IMR-90 (cell line): ENCODE results near the gene EFNB3.

DNA sequence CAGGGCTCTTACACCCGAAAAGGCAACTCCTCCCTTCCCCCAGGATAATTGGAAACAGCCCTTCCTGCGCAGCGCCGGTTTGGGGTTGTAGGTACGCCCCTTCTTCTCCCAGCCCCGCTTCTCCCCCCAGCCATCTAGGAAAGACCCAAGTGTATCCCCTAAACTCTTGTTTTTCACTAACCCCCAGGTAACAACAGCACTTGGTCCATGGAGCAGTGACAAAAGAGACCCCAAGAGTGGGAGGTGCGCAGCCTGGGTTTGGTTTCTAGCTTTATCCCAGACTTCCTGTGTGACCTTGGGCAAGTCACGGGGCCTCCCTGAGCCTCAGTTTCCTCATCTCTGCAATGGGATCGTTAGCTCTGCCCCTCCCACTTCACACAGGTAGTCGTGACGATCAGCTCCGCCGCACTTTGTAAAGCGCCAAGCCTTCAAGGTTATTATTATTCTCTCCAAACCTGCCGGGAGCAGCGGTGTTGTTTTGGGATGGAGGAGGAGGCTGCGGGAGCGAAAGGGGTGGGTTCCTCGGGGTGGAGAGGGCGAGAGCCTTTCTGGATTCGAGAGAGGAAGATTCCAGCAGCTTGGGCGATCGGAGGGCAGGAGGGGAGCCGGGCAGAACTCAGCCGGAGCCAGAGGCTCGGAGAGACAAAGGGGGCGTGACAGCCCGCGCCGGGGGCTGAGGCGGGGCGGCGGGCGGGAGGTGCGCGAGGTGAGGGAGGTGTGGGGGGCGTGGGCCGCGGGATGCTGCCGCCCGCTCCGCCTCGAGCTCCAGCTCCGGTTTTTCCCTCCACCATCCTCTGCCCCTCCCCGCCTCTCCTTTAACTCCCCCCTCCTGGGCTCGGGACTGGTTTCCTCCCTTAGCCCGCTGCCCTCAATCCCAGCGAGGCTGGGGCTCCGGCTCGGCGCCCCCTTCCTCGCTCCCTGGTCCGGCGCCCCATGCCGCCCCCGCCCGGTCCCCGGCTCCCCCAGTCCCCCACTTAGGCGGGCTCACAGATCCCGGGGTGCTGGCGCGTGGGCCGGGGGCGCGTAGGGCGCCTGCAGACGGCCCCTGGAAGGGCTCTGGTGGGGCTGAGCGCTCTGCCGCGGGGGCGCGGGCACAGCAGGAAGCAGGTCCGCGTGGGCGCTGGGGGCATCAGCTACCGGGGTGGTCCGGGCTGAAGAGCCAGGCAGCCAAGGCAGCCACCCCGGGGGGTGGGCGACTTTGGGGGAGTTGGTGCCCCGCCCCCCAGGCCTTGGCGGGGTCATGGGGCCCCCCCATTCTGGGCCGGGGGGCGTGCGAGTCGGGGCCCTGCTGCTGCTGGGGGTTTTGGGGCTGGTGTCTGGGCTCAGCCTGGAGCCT, at the start of gene EFNB3:
TSS of gene EFNB3 (plus strand) at position 844 of the 1,336 bp plus-strand sequence.
- RRBS = 4% methylated on average over 23 of the region's 85 CpGs
CAGE:
- cytosol, long polyA plus RNA = no peak
- long polyA plus RNA = start-site peak on the plus strand centred at position 831 of the sequence, 27 bp wide, 9 and 15 reads in 2 replicates
- nucleus, long polyA plus RNA = no peak

DNA sequence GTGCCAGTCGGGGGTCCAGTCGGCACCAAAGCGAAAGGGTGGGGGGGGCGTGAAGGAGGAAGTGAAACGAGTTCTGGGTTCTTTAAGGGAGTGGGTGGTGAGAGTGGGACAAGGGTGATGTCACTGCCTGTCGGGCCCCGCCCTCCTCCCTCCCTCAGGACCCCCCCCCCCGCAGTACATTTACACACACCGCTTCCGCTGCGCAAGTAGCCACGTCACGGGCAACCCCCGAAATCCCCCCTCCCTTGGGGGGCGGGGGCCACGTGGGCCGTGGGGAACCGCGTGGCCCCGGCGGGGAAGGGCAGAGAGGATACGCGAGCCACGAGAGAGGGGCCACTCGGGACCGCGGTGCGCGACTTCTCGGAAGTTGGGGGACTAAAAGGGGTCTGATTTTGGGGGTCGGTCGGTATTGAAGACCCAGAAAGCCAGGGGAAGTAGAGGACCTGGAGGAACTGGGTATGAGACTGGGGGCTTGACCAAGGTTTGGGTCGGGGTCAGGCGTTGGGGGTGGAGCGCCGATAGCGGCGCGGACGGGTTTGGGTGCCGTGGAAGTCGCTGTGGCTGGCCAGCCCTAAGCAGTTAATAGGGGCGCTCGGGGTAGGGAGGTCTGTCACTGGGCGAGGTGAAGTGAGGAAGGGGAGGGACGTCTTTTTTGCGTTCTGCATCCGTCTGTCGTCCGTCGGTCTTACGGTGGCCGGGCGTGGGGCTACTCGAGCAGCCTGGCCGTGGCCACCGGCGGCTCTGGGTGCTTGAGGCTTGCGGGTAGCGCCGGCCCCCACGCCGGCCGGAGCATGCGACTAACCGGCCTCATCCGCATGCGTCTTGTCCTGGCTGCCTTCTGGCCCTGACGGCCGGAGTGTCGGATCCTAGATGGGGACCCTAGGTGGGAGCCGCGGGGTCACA, 10.1 kb downstream of the KDM6B start:
- RRBS = 2% methylated on average over 13 of the region's 73 CpGs
CAGE:
- cytosol, long polyA plus RNA = no peak
- long polyA plus RNA = no peak
- nucleus, long polyA plus RNA = no peak

- RRBS = 78% methylated on average over 10 of the region's 34 CpGs
CAGE:
- cytosol, long polyA plus RNA = no peak
- long polyA plus RNA = no peak
- nucleus, long polyA plus RNA = no peak
These were observed 7.6 kb upstream of the TMEM88 start for GRCh38 chr17:7847147-7847794.

GRCh38 chr17:7853324-7854557, 1.1 kb upstream of the TMEM88 start:
- RRBS = 83% methylated on average over 40 of the region's 77 CpGs
CAGE:
- cytosol, long polyA plus RNA = no peak
- long polyA plus RNA = no peak
- nucleus, long polyA plus RNA = no peak

GRCh38 chr17:7880008-7880416, 8.6 kb upstream of the CHD3 start:
CAGE:
- cytosol, long polyA plus RNA = no peak
- long polyA plus RNA = no peak
- nucleus, long polyA plus RNA = no peak

DNA sequence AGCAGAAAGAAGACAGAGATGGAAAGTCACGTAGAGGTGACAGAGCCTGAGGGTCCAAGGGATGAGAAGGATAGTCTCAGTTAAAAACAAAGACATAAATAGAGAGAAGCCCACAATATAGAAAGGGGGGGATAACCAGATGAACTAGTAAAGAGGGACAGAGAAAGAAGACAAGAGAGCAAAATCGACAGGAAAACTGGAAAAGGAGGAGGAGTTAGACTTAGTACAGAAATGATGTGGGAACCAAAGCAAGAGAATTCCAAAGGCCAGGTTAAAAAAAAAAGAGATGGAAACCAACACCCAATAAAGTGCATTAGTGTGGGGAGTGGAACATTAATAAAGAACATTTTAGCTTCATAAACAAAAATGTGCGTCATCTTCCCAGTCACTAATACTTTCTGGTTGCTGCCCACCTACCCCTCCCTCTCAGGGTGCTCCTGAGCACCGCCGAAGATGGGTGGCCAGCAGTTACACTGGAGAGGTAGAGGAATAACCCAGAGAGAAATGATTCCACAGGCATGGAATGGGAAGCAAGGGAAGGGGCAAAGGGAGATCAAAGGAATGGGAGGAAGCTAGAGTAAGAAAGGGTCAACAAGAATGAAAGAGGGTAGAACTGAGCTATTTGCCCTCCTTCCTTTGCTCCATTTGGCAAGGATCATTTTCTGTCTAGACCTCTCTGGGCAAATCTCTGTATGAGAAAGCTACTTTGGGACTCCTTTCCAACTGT, 6.0 kb upstream of the CHD3 start:
- RRBS = no CpG with 5 or more reads among the region's 5 CpGs
CAGE:
- cytosol, long polyA plus RNA = no peak
- long polyA plus RNA = no peak
- nucleus, long polyA plus RNA = no peak

- RRBS = no CpG with 5 or more reads among the region's 17 CpGs
CAGE:
- cytosol, long polyA plus RNA = no peak
- long polyA plus RNA = no peak
- nucleus, long polyA plus RNA = no peak
These were observed 1.0 kb downstream of the CNTROB start for GRCh38 chr17:7932931-7933526.

DNA sequence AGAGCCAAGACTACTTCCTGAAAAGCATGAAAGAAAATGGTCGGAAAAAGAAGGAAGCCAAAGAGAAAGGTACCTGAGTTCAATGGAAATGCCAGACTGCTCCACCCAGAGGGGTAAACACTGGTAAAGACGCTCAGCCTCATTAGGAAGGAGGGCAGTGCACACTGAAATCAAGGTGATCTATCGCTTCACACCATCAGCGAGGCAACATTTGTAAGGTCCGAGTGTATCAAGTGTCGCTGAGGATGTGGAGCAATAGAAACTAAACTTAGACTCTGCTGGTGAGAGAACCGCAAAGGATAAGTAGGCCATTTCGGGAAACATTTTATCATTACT, 23.4 kb downstream of the CNTROB start:
- RRBS = no CpG with 5 or more reads among the region's 8 CpGs
CAGE:
- cytosol, long polyA plus RNA = no peak
- long polyA plus RNA = no peak
- nucleus, long polyA plus RNA = no peak

GRCh38 chr17:8121443-8122343, 2.2 kb downstream of the HES7 start:
- RRBS = 2% methylated on average over 58 of the region's 93 CpGs
CAGE:
- cytosol, long polyA plus RNA = no peak
- long polyA plus RNA = no peak
- nucleus, long polyA plus RNA = no peak

DNA sequence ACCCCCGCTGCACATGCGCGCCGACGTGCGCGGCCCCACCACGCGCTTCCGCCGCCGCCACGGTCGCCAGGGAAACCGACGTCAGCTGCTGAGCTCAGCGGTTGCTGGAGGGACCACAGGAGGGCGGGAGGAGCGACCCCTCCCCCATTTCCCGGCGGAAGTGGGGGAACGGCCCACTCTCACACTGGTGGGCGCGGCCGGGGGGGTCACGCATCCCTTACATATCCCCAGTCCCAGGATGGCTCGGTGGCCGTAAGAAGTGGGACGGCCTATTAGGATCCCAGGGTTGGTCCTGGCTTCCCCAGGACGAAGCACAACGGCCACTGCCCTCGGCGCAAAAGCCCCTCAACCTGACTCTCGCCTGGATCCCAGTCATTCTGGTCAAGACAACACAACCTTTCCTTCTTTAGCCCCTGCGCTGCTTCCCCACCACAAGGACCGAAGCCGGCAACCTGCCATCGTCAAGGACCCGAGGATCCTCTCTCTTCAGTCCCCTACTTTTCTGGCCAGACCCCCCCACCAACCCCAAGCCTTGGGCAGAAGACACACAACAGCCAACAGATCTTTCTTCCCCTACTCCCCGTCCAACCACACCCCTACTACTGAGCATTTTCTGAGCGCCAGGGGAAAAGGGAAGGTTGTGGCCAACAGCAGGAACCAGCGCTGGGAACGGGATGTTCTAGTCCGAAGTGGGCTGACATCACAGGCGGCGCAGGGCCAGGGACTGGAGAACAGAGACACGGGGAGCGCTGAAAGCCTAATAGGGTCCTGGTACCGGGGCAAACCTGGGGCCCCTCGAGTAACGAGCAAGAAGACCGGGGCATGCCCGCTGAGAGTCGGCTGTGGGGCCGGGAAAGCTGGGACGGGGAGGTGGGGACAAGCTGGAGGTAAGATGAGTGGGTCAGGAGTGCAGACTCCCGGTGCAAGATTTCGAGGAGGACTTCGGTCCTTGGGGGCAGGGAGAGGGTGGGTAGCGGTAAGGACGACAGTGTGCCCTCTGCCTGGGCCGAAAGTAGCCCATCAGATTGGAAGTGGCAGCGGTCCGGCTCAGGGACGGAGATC, 627 bp downstream of the PER1 start:
- RRBS = 1% methylated on average over 12 of the region's 65 CpGs
CAGE:
- cytosol, long polyA plus RNA = no peak
- long polyA plus RNA = no peak
- nucleus, long polyA plus RNA = no peak

GRCh38 chr17:8206599-8207354, 3.6 kb downstream of the AURKB start:
- RRBS = 91% methylated on average over 5 of the region's 23 CpGs
CAGE:
- cytosol, long polyA plus RNA = no peak
- long polyA plus RNA = no peak
- nucleus, long polyA plus RNA = no peak

GRCh38 chr17:8221706-8222793, 11.7 kb upstream of the AURKB start:
- RRBS = 17% methylated on average over 5 of the region's 53 CpGs
CAGE:
- cytosol, long polyA plus RNA = no peak
- long polyA plus RNA = no peak
- nucleus, long polyA plus RNA = no peak

GRCh38 chr17:8249775-8250426, 812 bp downstream of the PFAS start:
- RRBS = no CpG with 5 or more reads among the region's 8 CpGs
CAGE:
- cytosol, long polyA plus RNA = no peak
- long polyA plus RNA = no peak
- nucleus, long polyA plus RNA = no peak

- RRBS = no CpG with 5 or more reads among the region's 24 CpGs
CAGE:
- cytosol, long polyA plus RNA = no peak
- long polyA plus RNA = no peak
- nucleus, long polyA plus RNA = no peak
These were observed 40.0 kb downstream of the NDEL1 start for GRCh38 chr17:8475477-8476339.

DNA sequence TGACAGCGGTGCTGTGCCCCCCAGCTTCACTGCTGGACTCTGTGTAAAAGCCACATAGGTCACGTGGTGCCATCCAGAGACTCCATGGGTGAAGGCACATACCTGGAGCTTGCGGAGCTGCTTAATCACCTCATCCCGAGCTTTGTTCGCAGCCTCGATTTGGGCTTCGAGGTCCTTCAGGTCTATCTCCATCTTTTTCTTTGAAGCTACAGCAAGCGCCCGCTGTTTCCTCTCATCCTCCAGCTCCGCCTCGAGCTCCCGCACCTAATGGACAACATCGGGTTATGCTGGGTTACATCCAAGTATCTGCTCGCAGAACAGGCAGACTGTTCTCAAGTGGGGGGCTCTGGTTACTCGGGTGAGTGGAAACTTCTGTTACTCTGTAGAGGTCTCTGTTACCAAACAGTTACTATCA, 51.7 kb downstream of the NDEL1 start:
- RRBS = no CpG with 5 or more reads among the region's 15 CpGs
CAGE:
- cytosol, long polyA plus RNA = no peak
- long polyA plus RNA = no peak
- nucleus, long polyA plus RNA = start-site peak on the plus strand centred at position 150 of the sequence, 94 bp wide, 27 and 44 reads in 2 replicates

GRCh38 chr17:8513721-8514163, 78.1 kb downstream of the NDEL1 start:
- RRBS = no CpG with 5 or more reads among the region's 11 CpGs
CAGE:
- cytosol, long polyA plus RNA = no peak
- long polyA plus RNA = no peak
- nucleus, long polyA plus RNA = no peak

DNA sequence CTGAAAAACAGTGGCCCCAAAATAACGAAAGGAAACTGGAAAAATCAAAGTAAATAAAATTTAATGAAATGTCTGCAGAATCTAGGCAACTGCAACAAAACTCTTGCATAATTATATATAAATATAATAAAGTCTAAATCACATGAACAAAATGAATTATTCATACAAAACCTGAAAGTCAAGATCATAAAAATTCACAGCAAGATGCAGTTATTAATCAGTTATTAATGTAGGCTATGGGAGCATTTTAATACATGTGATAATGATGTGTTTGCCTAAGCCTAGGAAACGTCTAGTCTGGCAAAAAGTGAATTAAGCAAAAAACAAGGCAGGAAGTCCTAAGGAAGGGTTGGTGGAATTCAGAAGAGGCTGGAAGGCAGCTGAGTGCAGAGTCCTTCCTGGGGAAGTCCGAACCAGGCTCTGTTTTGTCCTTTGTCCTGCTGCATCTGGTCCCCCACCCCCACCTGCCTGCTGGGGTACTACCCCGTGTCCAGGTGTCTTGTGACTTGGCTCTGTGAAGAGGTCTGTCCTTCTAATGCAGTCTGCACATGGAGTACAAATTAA, 1.4 kb upstream of the MYH10 start:
- RRBS = no CpG with 5 or more reads among the region's 4 CpGs
CAGE:
- cytosol, long polyA plus RNA = no peak
- long polyA plus RNA = no peak
- nucleus, long polyA plus RNA = no peak

GRCh38 chr17:8697939-8699207, 46.3 kb downstream of the CCDC42 start:
- RRBS = no CpG with 5 or more reads among the region's 33 CpGs
CAGE:
- cytosol, long polyA plus RNA = no peak
- long polyA plus RNA = no peak
- nucleus, long polyA plus RNA = no peak

DNA sequence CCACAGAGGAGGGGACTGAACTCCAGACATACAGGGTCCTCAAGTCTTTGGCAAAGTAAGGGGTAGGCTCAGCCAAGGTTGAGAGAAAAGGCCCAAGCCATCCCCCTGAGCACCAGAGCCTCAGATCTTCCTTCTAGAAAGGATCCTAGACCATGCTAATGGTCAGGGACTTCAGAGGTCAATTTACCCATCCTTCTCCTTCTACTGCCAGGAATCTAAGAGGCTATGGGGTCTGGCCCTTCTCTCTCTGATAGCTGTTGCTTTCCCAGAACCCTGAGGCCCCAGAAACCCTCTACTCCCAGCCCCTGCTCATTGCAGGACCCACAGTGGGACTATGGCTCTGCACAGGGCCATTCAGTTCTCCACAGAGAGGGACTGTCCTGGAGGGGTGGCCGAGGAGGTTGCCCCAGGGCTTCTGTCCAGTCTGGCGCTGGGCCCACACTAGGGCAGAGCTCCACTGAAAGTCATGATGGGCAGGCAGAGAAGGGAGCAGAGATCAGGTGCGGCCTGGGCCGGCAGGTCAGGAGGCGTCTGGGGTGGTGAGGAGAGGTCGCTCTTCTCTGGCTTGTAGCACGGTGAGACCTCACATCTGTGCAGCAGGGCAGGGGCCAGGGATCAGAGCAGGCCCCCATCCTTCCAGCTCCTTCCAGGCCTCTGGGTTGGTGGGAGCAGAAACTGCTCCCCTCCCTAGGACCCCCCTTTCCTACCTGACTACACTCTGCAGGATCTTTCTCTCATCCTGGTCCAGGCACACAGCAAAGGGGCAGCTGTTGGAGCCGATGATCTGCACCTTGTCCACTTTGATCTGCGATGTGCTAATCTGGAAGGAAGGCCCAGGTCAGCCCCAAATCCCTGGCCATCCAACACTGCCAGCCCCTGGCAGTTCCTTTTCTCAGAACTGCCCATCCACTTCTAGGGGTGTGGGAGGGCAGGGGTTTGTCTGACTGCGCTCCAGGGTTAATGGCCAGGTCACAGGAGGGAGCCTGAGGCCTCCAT, 13.0 kb upstream of the PIK3R6 start:
- RRBS = no CpG with 5 or more reads among the region's 10 CpGs
CAGE:
- cytosol, long polyA plus RNA = no peak
- long polyA plus RNA = no peak
- nucleus, long polyA plus RNA = no peak

GRCh38 chr17:8966462-8967700, 1.4 kb upstream of the PIK3R5 start:
- RRBS = 62% methylated on average over 4 of the region's 24 CpGs
CAGE:
- cytosol, long polyA plus RNA = no peak
- long polyA plus RNA = no peak
- nucleus, long polyA plus RNA = no peak